ENCODE data around the gene PRPF4B.

DNA sequence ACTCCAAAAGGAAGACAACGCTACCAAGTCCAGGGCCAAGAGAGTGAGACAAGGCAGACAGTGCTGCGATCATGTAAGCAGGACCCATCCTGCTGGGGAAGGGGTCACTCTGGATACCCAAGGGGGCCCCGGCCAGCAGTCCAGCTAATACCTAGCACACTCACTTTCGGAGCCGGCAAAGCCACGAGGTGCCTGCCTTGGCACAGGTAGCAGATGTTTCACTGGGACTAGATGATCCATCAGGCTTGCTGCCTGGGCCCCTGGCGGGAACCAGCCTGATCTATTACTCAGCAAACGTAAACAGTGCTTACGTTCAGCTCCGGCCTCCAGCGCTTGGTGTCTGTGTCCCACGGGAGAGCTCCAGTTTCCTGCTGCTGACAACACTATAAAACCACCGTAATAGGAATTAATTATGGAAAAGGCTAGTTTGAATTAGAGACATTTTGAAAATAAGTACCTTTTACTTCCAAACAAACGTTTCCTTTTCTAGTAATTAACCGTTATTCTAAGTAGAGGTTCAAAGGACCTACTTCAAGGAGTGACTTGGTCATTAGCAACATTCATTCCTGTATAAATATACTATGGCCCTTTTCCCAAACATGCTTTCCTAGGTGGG is 18.6 kb downstream of the SLC22A23 start:
CAGE:
- cytosol, long polyA minus RNA: no peak
- cytosol, long polyA plus RNA: no peak
- long polyA plus RNA: no peak
- nucleus, long polyA minus RNA: no peak
- nucleus, long polyA plus RNA: no peak

GRCh38 chr6:3454043-3454650 is 2.7 kb downstream of the SLC22A23 start:
CAGE:
- cytosol, long polyA minus RNA: no peak
- cytosol, long polyA plus RNA: no peak
- long polyA plus RNA: no peak
- nucleus, long polyA minus RNA: no peak
- nucleus, long polyA plus RNA: no peak

CAGE:
- cytosol, long polyA minus RNA: no peak
- cytosol, long polyA plus RNA: no peak
- long polyA plus RNA: no peak
- nucleus, long polyA minus RNA: no peak
- nucleus, long polyA plus RNA: no peak
These were observed 128.5 kb upstream of the SLC22A23 start for GRCh38 chr6:3585449-3585742.

DNA sequence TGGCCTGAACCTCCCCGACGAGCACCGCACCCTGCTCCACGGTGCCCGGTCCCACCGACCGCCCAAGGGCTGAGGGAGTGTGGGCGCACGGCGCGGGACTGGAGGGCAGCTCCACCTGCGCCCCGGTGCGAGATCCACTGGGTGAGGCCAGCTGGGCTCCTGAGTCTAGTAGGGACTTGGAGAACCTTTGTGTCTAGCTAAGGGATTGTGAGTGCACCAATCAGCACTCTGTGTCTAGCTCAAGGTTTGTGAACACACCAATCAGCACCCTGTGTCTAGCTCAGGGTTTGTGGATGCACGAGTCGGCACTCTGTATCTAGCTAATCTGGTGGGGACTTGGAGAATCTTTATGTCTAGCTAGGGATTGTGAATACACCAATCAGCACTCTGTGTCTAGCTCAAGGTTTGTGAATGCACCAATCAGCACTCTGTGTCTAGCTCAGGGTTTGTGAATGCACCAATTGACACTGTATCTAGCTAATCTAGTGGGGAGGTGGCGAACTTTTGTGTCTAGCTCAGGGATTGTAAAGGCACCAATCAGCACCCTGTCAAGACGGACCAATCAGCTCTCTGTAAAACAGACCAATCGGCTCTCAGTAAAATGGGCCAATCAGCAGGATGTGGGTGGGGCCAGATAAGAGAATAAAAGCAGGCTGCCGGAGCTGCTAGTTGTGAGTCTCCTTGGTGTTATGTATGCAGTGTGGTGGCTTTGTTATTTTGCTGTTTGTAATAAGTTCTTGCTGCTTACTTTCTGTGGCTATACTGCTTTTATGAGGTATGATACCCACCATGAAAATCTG is 20.6 kb upstream of the PXDC1 start:
CAGE:
- cytosol, long polyA minus RNA: no peak
- cytosol, long polyA plus RNA: no peak
- long polyA plus RNA: no peak
- nucleus, long polyA minus RNA: no peak
- nucleus, long polyA plus RNA: no peak

DNA sequence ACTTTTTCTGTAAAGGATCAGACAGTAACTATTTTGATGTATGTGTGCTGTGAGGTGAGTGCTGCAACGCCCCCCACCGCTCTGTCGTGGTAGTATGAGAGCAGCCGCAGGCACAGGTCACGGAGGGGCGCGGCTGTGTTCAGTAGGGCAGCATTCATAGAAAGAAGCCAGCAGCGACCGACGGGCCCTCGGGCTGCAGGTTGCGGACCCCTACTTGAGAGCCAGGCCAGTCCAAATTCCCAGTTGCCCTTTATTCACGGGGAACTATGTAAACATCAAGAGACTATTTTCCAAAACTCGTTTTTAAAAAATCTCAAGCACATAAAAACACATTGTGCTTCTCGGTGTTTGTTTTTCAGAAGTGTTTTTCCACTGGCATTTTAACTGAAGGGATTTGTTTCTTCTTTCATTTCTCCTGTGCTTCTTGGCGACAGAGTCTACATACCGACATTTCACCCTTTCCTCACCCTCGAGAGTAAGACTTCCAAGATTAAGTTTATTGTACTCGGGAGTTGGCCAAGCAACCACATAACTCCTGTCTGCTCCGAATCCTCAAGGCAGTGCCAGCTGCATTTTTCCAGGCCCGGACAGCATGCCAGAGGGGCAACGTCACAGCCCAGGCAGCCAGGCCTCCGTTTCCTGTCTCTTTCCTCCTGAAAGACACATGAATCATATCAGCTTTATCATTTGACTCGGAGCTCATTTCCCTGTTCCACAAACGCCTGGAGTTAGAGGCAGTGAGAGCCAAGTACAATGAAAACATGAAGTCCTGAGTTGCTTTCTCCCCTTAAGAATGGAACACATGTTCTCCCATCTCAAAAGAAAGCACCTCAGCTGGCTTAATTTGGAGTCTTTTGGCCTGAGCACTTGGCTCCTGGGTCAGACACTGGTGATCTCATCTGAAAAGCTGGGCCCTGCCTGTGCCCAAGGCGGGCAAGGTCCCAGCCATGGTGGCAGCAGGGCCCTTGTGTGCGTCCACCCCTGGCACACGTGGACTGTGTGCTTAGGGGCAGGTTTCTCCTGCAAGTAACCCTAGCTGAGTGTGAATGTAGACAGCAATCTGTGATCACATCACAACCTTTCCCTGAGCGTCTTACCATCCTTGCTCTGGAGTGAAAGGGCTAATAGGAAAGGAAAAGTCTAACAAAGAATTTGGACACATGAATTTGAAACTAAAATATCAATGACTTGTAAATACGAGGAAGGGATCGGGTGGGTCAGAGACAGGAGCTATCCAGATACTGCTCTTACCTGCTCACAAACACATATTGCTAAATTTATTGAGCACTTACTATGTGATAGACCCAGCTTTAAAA is 23.2 kb upstream of the FAM50B start:
CAGE:
- cytosol, long polyA minus RNA: no peak
- cytosol, long polyA plus RNA: no peak
- long polyA plus RNA: no peak
- nucleus, long polyA minus RNA: no peak
- nucleus, long polyA plus RNA: no peak

DNA sequence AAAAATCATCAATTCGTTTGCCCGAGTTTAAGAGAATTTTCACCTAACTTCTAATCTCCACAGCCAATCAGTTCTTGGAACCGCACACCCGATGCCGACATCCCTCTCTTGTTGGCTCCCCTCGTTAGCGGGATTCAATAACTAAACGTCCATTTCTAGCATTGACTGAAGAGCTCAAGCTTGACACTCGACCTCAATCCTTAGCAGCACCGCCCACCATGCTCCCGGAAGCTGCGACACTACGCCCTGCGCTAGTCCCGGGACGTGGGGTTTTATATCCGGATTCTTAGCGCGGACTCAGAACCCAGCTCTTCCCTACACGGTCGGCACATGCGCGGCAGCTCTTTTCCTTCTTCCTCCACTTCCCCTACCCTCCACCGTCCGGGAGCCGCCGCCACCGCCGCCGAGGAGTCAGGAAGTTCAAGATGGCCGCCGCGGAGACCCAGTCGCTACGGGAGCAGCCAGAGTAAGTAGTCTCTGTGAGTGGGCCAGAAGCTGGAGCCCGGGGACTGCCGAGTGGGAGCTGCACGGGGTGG is at the start of gene PRPF4B:
Gene PRPF4B, plus strand, starts transcription at position 300 of the 536 bp plus-strand sequence.
CAGE:
- cytosol, long polyA minus RNA: no peak
- cytosol, long polyA plus RNA: no peak
- long polyA plus RNA: start-site peak on the plus strand centred at position 420 of the sequence, 93 bp wide, 376 and 463 reads in 2 replicates
- nucleus, long polyA minus RNA: start-site peak on the plus strand centred at position 403 of the sequence, 128 bp wide, 403 reads
- nucleus, long polyA plus RNA: start-site peak on the plus strand centred at position 390 of the sequence, 131 bp wide, 477 and 499 reads in 2 replicates

DNA sequence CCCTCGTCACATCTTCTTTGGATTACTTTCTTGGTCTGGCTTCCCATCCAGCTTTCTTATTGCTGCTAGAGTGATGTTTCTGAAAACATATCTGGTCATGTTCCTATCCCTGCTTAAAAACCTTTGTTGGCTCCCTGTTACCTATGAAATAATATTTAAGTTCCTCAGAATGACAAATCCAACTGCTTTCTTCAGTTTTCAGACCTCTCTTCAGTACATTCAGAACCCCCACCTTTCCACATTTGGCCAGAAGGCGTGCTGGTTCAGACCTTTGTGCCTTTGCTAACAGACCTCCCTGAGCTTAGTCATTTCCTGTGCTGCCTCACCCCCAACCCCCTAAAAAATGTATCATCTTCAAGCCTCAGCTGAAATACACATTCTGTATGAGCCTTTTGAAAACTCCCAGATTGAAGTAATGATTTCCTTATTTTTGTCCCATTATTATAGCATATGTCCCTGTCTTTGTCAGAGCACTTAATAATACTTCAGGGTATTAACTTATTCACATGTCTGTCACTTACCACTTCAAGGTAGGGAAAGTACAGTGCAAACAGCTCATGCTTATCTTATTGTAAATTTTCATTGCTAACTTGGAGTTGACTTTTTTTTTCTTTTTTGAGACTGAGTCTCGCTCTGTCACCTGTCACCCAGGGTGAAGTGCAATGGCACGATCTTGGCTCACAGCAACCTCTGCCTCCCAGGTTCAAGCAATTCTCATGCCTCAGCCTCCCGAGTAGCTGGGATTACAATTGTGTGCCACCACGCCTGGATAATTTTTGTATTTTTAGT is 19.7 kb downstream of the FAM217A start:
CAGE:
- cytosol, long polyA minus RNA: no peak
- cytosol, long polyA plus RNA: no peak
- long polyA plus RNA: no peak
- nucleus, long polyA minus RNA: no peak
- nucleus, long polyA plus RNA: no peak

GRCh38 chr6:4137017-4137411 is 1.6 kb upstream of the ECI2 start:
CAGE:
- cytosol, long polyA minus RNA: no peak
- cytosol, long polyA plus RNA: no peak
- long polyA plus RNA: no peak
- nucleus, long polyA minus RNA: no peak
- nucleus, long polyA plus RNA: no peak

DNA sequence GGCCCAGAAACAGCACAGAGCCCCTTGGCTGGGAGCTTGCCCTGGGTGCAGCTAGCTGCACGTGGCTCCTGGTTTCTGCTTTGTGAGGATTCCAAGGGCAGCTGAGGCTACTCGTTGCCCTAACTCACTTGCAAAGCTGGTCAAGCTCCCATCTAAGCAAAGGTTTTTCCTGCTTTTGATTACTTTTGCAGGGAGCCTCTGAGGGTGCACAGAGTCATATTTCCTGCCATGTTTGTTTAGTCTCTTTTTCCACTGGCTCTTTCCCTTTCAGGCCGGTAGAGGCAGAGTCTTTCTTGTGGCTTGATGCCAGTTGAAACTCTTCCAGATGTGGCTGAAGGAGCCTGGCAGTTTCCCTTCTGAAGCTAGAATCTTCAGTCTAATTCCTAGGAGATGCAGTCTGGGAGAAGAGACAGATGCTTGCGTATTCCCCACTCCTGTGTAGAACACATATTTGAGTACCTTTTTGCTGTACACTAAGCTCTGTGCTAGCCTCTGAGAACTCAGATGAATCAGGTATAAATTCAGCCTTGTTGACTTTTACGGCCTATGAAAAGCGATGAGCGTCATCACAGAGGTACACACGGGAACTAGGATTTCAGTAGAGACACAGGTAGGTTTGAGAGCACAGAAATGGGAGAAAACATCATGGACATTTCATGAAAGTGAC is 118.6 kb upstream of the ECI2 start:
CAGE:
- cytosol, long polyA minus RNA: no peak
- cytosol, long polyA plus RNA: no peak
- long polyA plus RNA: no peak
- nucleus, long polyA minus RNA: no peak
- nucleus, long polyA plus RNA: no peak

GRCh38 chr6:5082465-5083202 is 2.5 kb upstream of the PPP1R3G start:
CAGE:
- cytosol, long polyA minus RNA: no peak
- cytosol, long polyA plus RNA: no peak
- long polyA plus RNA: no peak
- nucleus, long polyA minus RNA: no peak
- nucleus, long polyA plus RNA: no peak

DNA sequence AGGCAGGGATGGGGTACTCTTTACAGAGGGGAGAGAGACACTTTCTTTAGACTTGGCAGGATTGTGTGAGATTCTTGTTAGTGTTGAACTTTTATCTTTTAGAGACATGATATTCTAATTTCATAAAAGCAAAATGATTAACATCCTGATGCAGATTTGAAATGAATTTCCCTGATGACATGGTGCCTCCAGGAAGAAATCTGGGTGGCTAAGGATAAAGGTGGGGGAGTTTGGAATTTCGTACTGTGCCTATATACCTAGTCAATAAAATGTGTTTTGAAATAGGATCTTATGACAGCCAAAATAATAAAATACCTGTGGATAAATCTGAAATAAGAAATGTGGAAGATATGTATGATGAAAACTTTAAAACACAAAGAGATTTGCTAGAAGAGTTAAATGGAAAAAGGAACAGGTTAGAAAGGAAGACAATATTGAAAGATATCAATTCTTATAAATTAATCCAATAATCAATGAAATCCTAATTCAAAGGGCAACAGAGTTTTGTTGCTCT is 48.1 kb downstream of the FARS2 start:
CAGE:
- cytosol, long polyA minus RNA: no peak
- cytosol, long polyA plus RNA: no peak
- long polyA plus RNA: no peak
- nucleus, long polyA minus RNA: no peak
- nucleus, long polyA plus RNA: no peak

DNA sequence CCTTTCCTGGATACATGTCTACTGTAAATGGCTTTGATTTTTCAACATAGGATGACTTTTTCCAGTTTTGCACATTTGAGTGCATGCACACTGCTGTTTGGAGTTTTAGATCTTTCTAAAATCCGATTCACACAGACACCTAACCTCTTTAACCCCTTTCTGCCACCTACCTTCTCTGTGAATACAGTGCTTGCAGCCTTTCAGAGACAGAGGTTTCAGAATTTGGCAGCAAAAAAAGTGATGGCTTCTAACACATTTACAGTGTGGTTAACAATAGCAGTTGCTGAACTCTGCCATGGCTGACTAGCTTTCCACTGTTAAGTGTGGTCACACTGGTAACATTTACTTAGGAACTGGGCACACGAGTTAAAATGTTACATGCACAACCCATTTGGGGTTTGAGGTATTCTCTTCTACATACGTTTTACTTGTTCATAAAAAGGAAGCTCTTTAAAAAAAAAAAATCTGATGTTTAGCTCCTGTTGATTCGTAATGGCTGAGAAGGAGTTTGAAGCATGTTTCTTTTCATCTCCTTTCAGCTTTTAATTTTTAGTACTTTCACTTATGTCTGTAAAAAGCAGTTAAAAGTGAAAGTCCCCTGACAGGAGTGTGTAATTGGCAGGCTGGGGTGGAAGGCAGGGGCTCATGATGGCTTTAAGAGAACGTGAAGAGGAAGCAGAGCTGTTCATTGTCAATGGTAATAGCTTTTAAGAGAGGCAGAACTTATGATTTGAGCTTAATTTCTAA is 245.8 kb downstream of the FARS2 start:
CAGE:
- cytosol, long polyA minus RNA: no peak
- cytosol, long polyA plus RNA: no peak
- long polyA plus RNA: no peak
- nucleus, long polyA minus RNA: no peak
- nucleus, long polyA plus RNA: no peak

DNA sequence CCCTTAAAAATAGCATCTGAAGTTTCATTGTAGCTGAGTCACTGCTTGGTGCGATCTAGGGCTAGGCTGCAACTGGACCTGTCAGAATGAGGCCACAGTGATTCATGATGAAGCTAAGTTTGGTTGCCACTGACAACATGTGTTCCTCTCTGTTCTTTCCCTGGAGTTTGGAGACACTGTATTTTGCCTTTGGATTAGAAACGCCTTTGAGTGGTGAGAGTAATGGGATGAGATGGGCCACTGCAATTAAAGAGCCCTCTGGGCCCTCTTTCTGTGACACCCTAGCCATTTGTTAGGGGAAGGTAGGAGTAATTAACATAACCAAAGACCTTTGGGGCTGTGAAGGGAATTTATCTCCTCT is 334.1 kb downstream of the NRN1 start:
CAGE:
- cytosol, long polyA minus RNA: no peak
- cytosol, long polyA plus RNA: no peak
- long polyA plus RNA: no peak
- nucleus, long polyA minus RNA: no peak
- nucleus, long polyA plus RNA: no peak

DNA sequence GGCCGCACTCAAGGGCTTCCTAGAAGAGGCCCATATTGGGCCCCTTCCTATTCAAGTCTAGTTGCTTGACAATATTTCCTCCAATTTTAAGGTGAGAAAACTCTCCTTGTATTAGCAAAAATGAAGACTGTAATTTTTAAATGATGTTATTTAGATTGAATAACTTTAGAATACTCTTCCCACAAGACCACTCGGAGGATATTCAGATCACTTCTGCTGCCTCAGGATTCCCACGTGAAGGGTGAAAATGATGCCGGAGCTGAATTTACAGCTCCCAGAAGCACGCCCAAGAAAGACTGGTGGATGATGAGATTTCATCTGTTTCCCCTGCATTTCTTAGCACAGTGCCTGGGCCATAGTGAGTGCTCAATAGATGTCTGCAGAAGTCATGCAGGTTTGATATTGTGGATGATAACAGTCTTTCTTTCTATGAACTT is 320.9 kb downstream of the NRN1 start:
CAGE:
- cytosol, long polyA minus RNA: no peak
- cytosol, long polyA plus RNA: no peak
- long polyA plus RNA: no peak
- nucleus, long polyA minus RNA: no peak
- nucleus, long polyA plus RNA: no peak

DNA sequence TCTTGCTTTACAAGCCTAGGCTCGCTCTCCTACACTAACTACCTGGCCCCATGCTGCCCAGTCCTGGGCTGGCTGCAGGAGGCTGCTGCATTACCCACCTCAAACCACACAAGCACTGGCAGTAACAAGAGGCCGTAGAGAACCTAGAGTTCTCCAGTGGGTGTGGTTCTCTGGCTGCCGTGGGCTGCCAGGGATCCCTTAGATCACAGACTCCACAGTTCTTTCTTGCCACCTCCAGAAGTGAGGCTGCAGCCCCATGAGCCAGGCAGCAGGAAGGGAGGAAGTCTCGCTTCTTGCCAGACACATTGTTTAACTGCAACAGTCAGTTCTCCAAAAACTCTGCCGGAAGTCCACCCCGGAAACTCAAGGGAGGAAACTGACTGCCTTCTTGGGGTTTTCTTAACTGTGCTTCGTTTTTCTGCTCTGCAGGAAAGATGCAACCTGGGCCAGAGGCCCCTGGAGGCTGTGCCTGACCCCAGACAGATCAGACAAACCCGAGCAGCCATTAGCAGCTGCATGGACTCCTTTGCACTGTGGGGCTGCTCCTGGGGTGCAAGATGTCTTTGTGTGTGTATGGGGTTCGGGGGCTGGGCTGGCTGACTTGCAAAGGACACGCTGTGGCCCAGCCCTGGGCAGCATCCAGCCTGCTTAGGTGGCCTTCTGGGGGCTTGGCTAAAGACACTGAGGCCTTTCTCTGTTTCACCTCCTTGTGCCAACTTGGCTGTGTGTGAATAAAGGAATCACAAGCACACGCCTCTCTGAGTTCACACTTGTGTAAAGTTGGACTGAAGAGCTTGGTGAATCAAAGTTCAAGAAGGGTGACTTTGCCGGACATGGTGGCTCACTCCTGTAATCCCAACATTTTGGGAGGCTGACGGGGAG is 175.2 kb downstream of the NRN1 start:
CAGE:
- cytosol, long polyA minus RNA: no peak
- cytosol, long polyA plus RNA: no peak
- long polyA plus RNA: no peak
- nucleus, long polyA minus RNA: no peak
- nucleus, long polyA plus RNA: no peak

DNA sequence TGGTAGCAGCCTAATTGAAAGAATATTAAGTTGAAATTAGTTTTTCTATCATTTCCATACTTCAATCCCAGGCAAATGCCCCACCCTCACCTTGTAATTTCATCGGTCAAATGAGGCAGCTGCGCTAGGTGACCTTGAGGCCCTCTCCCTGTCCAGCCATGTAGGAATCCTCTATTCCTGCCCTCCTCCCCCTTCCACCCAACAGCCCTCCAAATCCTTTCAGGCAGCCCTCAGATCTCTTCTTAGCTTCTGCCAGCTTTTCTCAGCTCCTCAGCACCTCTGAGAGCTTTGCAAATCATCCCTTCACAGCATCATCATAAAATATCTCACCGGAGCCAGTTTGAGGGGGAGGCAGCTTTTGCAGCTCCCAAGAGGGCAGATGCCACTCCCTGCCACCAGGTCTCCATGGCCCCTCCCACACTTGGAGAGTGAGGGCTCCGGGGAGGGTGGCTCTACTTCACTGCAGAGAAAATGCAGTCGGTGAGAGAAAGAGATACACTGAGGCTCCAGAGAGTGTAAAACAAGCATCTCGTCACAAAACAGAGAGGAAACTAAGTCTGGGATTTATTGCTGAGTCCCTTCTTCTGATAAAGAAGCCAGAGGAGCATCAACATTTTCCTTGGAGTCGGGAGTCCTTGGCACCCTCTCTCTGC is 70.3 kb upstream of the F13A1 start:
CAGE:
- cytosol, long polyA minus RNA: no peak
- cytosol, long polyA plus RNA: no peak
- long polyA plus RNA: no peak
- nucleus, long polyA minus RNA: no peak
- nucleus, long polyA plus RNA: no peak

DNA sequence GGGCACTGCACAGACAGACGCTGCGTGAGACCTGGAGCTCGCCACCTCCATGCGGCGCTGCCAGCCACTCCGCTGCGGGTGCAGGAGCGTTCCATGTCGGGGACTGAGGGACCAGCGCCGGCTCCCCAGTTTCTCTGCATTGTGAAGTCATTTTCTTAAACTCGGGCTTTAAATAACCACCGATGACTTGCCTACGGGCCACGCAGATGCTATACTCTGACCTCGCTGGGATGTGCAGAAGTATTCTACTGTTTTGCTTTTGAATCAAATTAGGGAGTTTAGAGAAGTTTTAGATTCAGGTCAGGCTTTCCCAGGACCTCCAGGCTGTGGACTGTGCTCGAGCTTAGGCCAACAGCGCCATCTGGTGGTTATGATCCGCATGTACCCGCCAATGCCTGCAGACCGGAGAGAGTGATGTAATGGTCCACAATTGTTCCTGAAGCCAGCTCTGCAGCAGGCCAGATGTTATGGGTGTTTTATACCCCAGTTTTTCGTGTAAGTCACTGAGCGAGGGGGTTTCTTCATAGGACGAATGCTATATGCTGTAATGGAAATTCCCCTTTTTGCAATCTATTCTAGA is 41.6 kb upstream of the LY86 start:
CAGE:
- cytosol, long polyA minus RNA: no peak
- cytosol, long polyA plus RNA: no peak
- long polyA plus RNA: no peak
- nucleus, long polyA minus RNA: no peak
- nucleus, long polyA plus RNA: no peak

CAGE:
- cytosol, long polyA minus RNA: no peak
- cytosol, long polyA plus RNA: no peak
- long polyA plus RNA: no peak
- nucleus, long polyA minus RNA: no peak
- nucleus, long polyA plus RNA: no peak
These were observed 3.1 kb downstream of the LY86 start for GRCh38 chr6:6591657-6592074.

DNA sequence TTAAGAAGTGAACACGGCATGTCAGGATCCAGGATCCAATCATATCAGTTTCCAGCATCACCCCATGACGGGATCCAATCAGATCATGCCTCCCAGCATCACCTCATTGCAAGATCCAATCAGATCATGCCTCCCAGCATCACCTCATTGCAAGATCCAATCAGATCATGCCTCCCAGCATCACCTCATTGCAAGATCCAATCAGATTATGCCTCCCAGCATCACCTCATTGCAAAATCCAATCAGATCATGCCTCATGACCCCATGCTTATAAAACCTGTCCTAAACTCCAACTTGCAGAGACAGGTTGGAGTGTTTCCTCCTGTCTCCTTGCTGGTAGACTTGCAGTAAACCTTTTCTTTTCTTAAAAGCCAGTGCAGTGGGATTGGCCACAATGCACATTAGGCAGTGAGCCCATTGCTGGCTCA is 69.0 kb downstream of the LY86 start:
CAGE:
- cytosol, long polyA minus RNA: no peak
- cytosol, long polyA plus RNA: no peak
- long polyA plus RNA: no peak
- nucleus, long polyA minus RNA: no peak
- nucleus, long polyA plus RNA: no peak

DNA sequence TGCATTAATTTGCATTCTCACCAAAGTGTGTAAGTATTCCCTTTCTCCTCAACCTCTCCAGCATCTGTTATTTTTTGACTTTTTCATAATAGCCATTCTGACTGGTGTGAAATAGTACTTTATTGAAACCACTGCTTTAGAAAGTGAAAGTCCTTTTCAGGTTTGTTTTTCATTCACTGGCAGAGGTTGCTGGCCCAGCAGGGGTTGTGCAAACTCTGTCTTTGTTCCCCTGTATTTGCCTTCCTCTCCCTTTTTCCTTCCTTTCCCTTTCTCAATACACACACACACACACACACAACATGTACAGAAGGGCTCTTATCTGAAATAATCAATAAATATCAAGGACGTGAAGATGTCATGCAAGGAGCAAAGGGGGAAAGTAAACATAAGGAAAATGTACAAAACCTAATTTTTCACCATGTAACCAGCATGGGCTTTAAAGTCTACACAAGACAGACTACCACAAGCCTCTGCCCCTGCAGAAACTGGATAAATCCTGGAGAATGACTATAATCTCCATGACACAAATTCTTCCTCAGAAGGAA is 99.8 kb downstream of the LY86 start:
CAGE:
- cytosol, long polyA minus RNA: no peak
- cytosol, long polyA plus RNA: no peak
- long polyA plus RNA: no peak
- nucleus, long polyA minus RNA: no peak
- nucleus, long polyA plus RNA: no peak

Measured in keratinocyte (primary cell).